ENCODE data around the genes DMXL2, SCG3 and LYSMD2.

- PRO-cap, 3 experiments = peak in 2 of 3 experiments; most common plus-strand start chr15:51208589 (in 2)
These were observed 113.6 kb upstream of the TNFAIP8L3 start for GRCh38 chr15:51208315-51208746.

GRCh38 chr15:51302784-51303414 lies 35.5 kb downstream of the CYP19A1 start:
- PRO-cap, 3 experiments = no peak in any of the 3 experiments

GRCh38 chr15:51622262-51623345 lies at the start of gene DMXL2:
DMXL2 (minus strand) TSS chr15:51622771.
- PRO-cap, 3 experiments = peak in 3 of 3 experiments; most common plus-strand start chr15:51623063 (in 3); most common minus-strand start chr15:51622988 (in 2)

- PRO-cap, 3 experiments = peak in 1 of 3 experiments; most common minus-strand start chr15:51681413 (in 1)
These were observed at the start of gene SCG3 for GRCh38 chr15:51681071-51681877. SCG3 (plus strand) TSS chr15:51681503.

- PRO-cap, 3 experiments = peak in 3 of 3 experiments; most common plus-strand start chr15:51737711 (in 1); most common minus-strand start chr15:51737646 (in 3)
These were observed at the start of gene LYSMD2 for GRCh38 chr15:51737542-51737974. LYSMD2 (minus strand) TSS chr15:51737655.

DNA sequence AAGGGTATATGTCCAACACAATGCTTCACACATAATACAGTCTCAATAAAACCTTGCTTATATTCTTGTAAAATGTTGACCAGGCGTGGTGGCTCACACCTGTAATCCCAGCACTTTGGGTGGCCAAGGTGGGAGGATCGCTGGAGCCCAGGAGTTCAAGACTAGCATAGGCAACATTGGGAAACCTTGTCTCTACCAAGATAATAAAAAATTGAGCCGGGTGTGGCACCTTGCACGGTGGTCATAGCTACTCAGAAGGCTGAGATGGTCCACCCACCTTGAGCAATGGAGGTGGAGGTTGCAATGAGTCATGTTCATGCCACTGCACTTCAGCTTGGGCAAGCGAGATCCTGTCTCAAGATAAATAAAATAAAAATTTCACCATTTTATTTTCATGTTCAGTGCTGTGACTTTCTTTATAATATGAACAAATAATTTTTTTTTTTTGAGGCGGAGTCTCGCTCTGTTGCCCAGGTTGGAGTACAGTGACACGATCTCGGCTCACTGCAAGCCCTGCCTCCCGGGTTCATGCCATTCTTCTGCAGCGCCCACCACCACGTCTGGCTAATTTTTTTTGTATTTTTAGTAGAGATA lies 12.6 kb downstream of the MAPK6 start:
- PRO-cap, 3 experiments = no peak in any of the 3 experiments

DNA sequence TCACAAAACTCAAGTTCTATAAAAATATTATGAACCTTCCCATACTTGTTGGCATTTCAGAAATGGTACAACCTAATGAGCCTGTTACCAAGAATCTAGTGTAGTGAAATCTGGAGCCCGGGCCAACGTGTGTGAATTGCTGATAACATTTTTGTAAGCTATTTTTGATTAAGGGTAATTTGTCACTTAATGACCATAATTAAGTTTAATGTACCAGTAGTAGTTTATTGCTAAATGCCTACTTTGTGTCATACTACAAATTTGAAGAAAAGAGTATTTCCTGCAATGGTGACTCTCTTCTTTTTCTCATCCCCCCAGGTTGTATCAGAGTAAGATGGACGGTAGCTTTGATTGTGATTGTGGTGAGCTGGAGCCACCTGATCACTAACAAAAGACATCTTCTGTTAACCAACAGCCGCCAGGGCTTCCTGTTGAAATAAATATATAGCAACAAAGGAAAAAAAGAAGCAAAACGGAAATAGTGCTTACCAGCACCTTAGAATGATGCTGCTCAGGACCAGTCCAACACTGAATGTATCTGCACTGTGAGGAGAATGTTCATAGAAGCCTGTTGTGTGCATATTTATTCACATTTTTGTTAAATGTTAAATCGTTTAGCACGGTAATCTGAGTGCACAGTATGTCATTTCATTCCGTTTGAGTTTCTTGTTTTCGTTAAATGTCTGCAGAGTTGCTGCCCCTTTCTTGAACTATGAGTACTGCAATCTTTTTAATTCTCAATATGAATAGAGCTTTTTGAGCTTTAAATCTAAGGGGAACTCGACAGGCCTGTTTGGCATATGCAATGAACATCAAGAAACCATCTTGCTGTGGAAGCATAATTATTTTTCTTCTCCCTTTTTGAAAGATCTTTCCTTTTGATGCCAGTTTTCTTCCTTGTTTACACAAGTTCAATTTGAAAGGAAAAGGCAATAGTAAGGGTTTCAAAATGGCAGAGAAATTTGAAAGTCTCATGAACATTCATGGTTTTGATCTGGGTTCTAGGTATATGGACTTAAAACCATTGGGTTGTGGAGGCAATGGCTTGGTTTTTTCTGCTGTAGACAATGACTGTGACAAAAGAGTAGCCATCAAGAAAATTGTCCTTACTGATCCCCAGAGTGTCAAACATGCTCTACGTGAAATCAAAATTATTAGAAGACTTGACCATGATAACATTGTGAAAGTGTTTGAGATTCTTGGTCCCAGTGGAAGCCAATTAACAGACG lies 26.9 kb downstream of the MAPK6 start:
- PRO-cap, 3 experiments = no peak in any of the 3 experiments

- PRO-cap, 3 experiments = no peak in any of the 3 experiments
These were observed 6.0 kb downstream of the GNB5 start for GRCh38 chr15:52185053-52185796.

GRCh38 chr15:52232224-52232858 lies 41.1 kb upstream of the GNB5 start:
- PRO-cap, 3 experiments = no peak in any of the 3 experiments

- PRO-cap, 3 experiments = no peak in any of the 3 experiments
These were observed 68.8 kb upstream of the MYO5C start for GRCh38 chr15:52364353-52364936.

GRCh38 chr15:52415978-52416292 lies 112.7 kb downstream of the MYO5A start:
- PRO-cap, 3 experiments = no peak in any of the 3 experiments

GRCh38 chr15:52466065-52466830 lies 62.4 kb downstream of the MYO5A start:
- PRO-cap, 3 experiments = no peak in any of the 3 experiments

DNA sequence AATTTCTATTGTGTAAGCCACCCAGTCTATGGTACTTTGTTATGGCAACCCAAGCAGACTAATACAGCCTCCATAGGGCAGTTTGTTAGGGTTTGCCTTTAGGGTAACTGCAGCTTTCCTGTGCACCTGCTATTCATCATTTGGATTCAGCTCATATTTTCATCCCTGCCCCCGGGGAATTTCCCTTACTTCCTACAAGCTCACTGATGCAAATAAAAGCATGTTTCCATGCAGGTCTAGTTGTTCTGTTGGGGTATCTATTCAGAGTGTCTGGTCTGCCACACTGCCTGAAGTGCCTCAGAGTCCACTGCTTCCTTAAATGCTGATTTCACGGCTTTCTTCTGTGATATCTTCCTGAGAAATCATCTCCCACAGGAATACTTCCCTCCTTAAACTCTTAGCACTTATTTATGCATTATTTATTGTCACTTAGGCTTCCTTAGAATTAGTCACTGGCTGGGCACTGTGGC lies 48.7 kb upstream of the ATOSA start:
- PRO-cap, 3 experiments = peak in 1 of 3 experiments; most common plus-strand start position 264 of the sequence (in 1)

DNA sequence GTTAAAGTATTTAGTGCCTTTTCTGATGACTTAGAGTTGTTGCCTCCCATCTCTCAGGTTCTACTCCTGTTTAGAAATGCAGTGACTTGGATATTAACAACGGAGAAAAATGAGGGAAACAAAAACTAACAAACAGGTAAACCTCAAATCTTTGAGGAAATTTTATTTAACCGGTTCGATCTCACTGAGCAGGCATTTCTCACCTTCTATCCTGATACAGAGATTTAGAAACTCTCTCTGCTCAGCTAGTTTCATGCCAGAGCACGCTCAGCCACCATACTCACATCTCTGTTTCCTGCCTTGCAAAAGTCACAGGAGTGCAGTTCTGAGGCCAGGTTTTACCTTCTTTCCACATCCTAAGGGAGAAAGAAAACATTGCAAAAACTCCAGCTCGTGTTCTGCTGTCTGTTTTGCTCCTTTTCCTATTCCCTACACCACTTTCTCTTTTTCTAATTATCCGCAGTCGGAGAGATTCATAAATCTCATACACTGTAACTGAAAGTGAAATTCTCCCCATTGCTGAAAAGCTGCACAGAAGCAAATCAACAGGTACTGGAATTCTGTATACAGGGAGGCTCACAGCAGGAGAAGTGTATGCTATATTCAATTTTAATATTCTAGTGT lies 240.6 kb upstream of the ONECUT1 start:
- PRO-cap, 3 experiments = no peak in any of the 3 experiments

DNA sequence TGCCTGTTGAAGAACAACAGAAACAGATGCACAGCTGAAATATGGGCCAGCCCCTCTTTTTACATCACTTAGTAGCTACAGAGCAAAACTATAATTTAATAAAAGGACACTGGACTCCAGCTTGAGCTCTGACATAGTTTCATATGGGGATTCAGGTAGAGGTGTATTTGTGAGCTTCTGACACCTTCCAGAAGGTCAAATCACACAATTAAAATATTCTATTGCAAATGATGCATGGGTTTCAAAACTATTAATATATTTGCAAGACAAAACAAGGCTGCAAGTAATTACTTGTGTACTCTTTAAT lies 338.6 kb downstream of the WDR72 start:
- PRO-cap, 3 experiments = no peak in any of the 3 experiments

GRCh38 chr15:53446845-53447507 lies 312.5 kb downstream of the WDR72 start:
- PRO-cap, 3 experiments = no peak in any of the 3 experiments

DNA sequence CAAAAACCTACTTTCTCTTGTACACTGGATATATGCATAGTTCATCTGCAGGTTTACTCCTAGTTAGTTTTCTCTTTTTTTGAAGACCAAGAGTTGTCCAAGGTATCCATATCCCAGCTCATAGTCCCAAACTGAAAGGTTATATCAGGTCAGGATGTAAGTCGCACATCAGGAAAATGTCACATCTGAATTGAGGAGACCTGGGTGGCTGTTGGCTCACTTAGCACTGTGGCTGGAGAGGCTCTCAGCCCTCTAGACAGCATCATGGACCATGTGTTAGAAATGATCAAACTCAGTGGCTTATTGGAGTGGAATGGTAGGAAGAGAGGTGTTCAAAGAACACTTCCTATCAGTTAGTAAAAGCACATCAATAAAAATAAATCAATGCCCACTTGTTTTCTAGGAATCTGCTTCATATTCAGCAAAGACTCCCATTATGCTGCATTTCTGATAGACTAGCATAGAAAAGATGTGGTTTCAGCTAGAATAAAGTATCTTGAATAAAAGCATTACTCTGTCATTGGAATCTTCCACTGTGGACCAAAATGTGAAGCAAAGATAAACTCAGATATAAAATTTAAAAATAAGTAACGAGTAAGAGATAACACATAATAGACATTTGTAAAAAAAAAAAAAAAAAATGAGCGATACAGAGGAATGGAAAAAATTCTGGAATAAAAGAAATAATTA lies 309.5 kb downstream of the WDR72 start:
- PRO-cap, 3 experiments = no peak in any of the 3 experiments

DNA sequence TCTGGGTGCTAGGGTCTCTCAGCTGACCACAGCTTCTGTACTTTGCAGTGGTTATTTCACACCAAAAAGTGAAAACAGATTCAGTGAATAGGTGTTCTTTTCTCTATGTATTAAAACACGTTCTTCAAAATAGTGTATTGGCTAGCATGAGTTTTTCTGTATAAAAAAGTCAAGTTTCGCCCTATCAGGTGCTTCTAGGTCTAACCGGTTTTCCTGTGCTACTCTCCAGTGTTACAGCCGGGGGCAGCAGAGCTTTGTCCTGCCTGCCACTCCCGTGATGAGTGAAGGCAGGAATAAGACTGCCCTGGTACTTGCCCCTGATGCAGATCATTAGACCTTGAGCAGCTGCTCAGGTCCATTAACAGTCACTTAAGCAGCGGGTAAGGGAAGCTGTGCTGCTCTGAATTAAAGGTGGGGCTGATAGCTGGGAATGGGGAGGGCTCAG lies 1.4 kb upstream of the UNC13C start:
- PRO-cap, 3 experiments = no peak in any of the 3 experiments

GRCh38 chr15:54817653-54817983 lies 379.1 kb downstream of the RSL24D1 start:
- PRO-cap, 3 experiments = no peak in any of the 3 experiments

- PRO-cap, 3 experiments = no peak in any of the 3 experiments
These were observed 38.6 kb downstream of the RAB27A start for GRCh38 chr15:55250936-55251560.

Data from Metastatic Breast Carcinoma in the Ovary (tissue), 3 donors.